PFSK-1 (cell line): Measurements from ENCODE around the gene MIER3.

DNA sequence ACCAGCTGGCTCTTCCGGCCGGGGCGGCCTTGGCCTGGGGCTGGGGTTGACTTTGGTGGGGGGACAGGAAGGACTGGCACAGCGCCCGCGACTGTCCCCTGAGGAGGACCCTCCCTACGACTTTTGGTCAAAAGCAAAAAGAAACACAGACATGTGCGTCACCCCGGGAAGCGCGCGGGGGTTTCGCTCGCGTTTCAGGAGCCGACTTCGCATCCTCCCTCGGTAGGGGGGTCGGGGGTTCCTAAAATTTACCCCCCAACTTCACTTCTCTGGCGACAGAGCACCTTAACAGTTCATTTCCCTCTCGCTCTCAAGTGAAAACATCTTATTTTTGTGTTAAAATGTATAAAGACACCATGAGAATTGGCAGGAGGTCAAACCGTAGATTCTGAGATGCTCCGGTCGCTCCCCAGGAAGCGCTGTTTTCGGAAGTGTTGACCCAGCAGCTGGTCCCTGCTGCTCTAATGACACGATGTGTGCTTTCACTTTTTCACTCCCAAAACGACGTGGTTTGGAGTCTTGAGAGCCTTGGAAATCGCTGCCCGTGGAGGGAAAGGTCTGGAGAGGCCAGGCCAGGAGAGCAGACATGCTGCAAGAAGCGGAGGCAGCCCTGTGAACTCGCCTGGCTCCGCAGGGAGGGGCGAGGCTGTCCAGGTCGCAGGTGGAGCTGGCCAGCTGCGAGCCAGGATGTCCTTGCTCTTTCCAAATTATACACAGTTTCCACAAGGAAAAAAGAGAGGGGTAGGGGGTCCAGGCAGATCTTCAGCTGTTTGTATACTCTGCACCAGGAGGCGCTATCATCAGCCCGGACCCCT is 248.2 kb upstream of the ANKRD55 start:
- RRBS = no CpG with 5 or more reads among the region's 39 CpGs

GRCh38 chr5:56534066-56534717 is 281.2 kb upstream of the MAP3K1 start:
- RRBS = no CpG with 5 or more reads among the region's 6 CpGs

DNA sequence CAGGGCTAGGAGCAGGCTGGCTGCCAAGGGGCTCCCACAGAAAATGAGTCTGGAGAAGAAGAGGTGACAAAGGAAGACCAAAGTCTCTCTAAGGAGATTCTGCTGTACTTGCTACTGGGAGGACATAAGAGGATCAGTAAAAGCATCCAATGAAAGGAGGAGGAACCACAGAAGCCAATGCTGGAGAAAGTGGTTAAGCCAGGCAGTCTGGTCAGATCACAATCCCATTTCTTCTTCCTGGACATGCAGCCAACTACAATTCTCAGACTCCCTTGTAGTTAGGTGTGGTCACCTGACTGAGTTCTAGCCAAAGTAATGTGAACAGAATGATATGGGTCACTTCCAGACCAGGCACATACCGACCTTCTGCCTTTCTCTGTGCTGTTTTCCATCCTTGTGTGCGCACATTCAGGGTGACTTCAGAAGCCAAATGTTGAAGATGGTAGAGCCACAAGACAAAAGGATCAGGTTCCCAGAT is 174.3 kb upstream of the MAP3K1 start:
- RRBS = no CpG with 5 or more reads among the region's 2 CpGs

GRCh38 chr5:56910150-56910934 is 946 bp downstream of the SETD9 start:
- RRBS = 3% methylated on average over 16 of the region's 32 CpGs

GRCh38 chr5:56952000-56952828 is at the start of gene MIER3:
Gene MIER3, minus strand, starts transcription at chr5:56952123.
- RRBS = under 1% methylated on average over 33 of the region's 83 CpGs

GRCh38 chr5:57176188-57176911 is 2.5 kb downstream of the GPBP1 start:
- RRBS = no CpG with 5 or more reads among the region's 10 CpGs

- RRBS = no CpG with 5 or more reads among the region's 4 CpGs
These were observed 408.9 kb upstream of the ACTBL2 start for GRCh38 chr5:57891389-57892083.

DNA sequence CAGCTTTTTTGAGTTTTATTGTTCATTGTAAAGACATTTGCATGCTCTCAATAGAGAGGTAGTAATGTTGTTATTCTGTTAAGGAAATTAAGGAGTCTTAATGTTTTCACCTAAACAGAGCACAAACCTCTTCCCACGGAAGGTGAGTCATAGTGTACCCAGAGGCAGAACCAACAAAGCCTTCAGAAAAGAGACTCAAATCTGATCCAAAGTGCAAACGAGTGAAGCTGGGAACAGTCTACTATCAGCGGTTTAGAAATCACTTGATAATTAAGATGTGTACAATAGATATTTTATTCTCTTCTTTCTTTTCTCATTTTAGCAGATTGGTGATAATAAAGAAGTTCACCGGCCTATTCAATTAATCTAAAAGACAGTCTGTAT is 470.5 kb downstream of the PLK2 start:
- RRBS = no CpG with 5 or more reads among the region's 4 CpGs

DNA sequence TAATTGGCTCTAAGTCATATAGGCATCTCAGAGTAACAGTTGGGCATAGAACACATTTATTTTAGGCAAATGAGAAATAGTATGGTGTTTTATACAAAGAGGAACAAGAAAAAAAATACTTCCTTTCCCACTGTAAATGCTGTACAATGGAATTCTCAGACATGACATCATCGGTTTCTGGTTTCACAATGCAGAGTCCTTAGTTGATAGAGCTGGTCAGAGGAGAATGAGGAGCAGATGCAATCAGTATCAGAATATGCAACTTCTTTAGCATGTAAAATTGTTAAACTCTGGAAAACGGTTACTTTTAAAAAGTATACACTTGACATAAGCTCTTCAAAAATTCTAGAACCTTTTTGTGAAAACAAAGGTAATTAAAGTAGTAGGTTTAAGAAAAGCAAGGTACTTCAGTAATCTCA is 49.4 kb downstream of the PLK2 start:
- RRBS = no CpG with 5 or more reads among the region's 2 CpGs

- RRBS = no CpG with 5 or more reads among the region's 11 CpGs
These were observed 439.4 kb downstream of the RAB3C start for GRCh38 chr5:59022081-59022969.

DNA sequence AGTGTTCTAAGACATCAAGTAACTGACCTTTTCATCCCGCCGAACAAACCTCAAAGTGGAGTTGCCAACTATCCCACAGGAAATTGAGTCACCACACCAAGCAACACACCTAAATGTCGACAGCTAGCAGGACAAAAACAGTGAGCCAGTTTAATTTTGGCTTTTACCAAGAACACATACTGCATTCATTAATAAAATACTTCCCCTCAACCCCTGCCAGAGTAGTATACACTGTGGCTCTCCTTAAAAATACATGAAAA is 459.3 kb downstream of the RAB3C start:
- RRBS = no CpG with 5 or more reads among the region's 3 CpGs

DNA sequence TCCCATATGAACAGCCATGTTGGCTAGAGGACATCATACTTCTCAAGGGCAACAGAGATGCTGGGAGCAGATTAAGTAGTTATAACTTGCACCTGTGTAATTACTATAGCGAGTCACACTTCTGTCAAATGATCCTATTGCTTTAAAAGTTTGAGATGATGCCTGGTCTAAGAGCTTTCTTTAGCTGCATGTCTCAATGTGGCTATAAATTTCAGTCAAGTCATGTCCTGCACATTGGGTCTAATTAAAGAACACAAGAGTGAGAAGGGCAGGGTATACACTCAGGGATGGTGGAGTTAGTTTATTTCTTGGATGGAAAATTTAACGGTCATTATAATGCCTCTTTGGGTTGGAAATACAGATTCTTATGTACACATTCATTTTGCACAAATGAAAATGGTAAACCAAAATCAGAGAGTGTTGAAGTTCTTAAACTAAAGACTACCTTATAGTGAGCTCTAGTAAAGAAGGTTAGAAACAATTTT is 557.3 kb downstream of the RAB3C start:
- RRBS = no CpG with 5 or more reads among the region's 2 CpGs

- RRBS = no CpG with 5 or more reads among the region's 9 CpGs
These were observed 562.6 kb downstream of the RAB3C start for GRCh38 chr5:59145404-59145922.

DNA sequence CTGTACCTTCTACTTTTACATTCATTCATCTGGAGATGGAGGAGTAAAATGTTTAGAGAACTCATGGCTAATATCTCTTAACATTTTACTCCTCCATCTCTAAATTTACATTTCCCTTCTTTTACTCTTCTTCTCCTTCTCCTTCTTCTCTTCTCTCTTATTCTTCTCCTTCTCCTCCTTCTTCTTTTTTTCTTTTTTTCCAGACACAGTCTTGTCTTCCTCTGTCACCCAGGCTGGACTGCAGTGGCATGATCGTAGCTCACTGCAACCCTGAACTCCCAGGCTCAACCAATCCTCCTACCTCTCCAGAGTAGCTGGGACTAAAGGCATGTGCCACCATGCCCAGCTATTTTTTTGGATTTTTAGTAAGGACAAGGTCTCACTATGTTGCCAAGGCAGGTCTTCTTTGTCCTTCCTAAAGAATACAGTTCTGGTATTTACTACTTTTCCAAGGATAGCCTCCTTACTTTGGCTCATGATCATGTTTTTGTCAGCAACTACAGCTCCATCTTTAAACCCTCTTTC is 630.2 kb downstream of the RAB3C start:
- RRBS = no CpG with 5 or more reads among the region's 1 CpG

GRCh38 chr5:59300943-59301385 is 592.6 kb downstream of the PDE4D start:
- RRBS = no CpG with 5 or more reads among the region's 1 CpG

DNA sequence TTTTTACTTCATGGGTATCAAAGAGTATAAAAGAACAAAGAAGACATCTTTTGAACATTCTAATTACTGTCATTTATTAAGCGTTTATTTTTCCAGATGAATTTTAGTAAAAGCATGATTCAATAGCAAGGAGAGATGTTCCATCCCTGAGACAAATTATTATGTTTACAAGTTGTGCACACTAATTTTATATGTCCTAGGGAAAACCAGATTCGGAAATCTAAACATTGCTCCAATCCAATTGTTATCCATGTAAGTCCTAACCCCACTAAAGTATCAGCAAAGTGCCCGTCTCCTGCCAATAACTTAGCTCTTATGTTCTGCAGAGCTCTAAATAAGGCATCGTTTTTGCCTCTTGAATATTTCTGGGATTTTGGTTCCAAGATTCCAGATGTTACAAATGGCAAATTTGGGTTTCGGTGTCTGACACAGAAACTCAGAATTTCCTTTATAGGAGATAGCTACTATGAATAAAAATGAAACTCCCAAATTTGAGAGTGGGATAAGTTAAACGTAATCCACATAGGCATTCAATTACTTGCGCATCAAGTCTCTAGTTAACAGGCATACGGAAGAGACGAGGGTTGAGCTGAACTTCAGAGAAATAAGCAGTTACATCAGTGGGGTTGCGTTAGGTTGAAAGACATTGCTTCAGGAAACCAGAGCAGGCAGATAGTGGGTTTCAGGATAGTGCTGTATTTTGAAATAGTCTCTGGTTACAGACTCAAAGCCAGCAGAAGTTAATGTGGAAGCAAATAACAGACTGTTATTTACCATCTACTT is 533.7 kb downstream of the PDE4D start:
- RRBS = no CpG with 5 or more reads among the region's 10 CpGs

GRCh38 chr5:59418143-59418942 is 475.2 kb downstream of the PDE4D start:
- RRBS = no CpG with 5 or more reads among the region's 5 CpGs

- RRBS = no CpG with 5 or more reads among the region's 4 CpGs
These were observed 309.9 kb downstream of the PDE4D start for GRCh38 chr5:59583613-59584058.

- RRBS = no CpG with 5 or more reads among the region's 3 CpGs
These were observed 295.1 kb downstream of the PDE4D start for GRCh38 chr5:59598464-59598844.